Skin of body (tissue), 2 donors: Measurements from ENCODE around the gene CDK8.

GRCh38 chr13:25017801-25018307, 78.1 kb upstream of the PABPC3 start:
- RAMPAGE, long total RNA = no peak

- RAMPAGE, long total RNA = no peak
Observed at GRCh38 chr13:25018308-25019204, 77.4 kb upstream of the PABPC3 start.

DNA sequence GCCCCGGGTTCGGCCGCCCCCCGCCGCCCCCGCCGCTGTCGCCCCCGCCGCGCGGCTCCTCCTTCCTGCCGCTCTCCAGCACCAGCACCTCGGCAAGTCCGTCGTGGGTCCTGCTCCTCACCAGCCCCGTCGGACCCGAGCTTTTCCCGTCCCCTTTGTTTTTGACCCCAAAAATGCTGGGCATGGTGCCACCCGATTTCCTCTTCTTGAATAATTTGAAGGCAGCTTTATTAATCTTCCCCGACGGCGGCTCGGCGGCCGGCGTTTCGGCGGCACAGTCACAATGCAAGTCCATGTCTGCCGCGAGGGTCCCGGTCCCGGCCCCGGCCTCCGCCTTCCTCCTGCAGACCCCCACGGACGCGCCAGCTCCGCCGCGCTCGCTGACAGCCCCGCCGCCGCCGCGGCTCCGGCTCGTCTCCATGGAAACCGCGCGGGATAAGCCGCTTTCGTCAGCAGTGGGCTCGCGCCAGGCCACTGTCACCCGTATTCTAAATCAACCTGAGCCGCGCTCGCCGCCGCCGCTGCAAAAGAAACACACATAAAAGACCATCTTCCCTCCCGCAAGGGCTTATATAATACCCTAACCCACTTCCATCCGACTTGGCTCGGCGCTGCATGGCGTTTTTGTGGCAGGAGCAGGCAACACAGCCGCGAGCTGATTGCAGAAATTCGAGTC, 751 bp downstream of the AMER2 start:
- RAMPAGE, long total RNA = no peak

GRCh38 chr13:25285359-25285903, 1.9 kb downstream of the MTMR6 start:
- RAMPAGE, long total RNA = no peak

GRCh38 chr13:25888049-25888756, 163.6 kb downstream of the SHISA2 start:
- RAMPAGE, long total RNA = no peak

GRCh38 chr13:26051120-26051687, 612 bp downstream of the SHISA2 start:
- RAMPAGE, long total RNA = no peak

GRCh38 chr13:26253517-26254572, at the start of gene CDK8:
CDK8 (plus strand) TSS chr13:26254129.
- RAMPAGE, long total RNA = no peak

GRCh38 chr13:26285164-26285604, 31.3 kb downstream of the CDK8 start:
- RAMPAGE, long total RNA = no peak

- RAMPAGE, long total RNA = no peak
Observed at GRCh38 chr13:26759600-26760563, 704 bp downstream of the GPR12 start.

DNA sequence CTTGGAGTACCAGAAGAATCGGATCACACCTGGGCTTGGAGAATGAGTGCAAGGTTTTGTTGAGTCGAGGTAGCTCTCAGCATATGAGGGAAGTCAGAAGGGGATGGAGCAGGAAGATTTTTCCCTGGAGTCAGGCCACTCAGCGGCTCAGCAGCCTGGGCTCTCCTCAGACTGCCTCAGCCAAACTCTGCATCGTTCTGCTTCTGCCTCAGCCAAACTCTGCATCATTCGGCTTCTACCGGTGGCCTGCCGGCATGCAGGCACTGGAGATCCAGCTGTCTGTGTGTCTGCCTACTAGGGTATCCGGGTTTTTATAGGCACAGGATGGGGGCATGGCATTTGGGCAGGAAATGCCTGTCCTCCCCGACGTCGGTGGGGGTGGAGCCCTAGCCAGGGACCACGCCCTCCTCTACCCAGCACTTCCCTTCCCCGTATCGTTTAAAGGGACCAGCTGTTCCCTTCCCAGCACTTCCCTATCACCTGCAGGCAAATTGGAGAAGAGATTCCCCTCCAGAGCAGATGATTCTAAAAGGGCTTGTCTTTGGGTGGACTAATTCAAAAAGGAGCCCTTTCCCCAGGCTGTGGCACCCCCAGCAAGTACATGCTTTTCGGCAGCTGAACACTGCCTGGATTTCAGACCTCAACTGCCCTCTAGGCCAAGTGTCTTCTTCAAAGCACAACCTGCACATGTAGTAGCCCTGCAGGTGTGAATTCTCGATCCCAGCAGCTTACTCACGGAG, 25.3 kb upstream of the GPR12 start:
- RAMPAGE, long total RNA = no peak

DNA sequence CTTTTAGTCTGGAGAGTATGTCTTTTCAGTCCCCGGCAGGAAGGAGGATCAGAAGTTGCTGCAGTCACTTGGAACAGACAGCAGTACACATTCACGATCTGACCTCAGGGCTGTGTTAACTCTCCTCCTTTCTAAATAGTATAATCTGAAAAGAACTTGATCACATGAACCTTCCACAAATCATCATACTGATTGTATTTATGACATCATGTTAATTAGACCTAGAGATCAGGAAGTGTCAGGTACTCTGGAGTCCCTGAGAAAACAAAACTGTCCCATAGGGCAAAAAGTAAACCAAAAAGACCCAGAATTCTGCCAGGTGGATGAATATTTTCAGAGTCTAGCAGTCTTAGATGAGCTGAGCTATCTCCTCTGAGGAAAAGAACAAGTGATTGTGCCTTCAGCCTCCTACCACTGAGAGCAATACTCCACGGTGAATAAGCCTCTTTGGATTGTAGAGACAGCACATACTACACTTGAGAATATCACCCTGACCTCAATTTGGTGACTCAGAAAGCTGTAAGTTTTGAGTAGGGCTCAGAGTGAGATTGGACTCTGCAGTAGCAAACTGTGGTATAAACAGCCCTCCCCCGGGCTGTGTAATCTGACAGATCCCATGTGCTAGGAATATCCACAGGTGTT, 181.0 kb upstream of the GPR12 start:
- RAMPAGE, long total RNA = no peak

- RAMPAGE, long total RNA = no peak
Observed at GRCh38 chr13:27178185-27178639, 6.6 kb upstream of the USP12 start.

DNA sequence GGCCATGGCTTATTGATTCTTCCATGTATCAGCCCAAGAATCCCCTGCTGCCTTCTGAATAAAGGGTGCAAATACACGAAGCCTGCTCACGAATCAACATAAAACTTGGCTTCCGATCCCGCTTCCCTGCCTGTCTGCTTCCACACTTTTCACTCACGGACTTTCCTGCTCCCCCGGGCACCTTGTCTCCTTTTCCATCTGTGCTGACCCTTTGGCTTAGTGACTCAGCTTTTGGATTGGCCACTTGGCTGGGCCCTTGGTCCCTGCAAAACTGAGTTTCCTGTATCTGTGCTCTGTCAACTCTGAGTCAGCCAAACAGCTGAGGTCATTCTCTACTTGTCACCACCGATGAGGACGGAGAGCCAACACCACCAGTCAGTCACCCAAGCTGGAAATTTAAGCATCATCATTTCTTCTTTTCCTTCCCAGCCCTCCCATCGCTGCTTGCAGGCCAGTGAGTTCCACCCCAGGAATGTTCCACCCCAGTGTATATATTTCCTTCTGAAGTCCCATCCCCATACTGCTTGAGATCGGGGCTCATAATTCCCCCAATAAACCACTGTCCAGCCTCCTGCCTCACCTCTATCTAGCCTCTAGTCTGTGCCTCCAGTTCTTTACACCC, 11.4 kb upstream of the USP12 start:
- RAMPAGE, long total RNA = no peak

GRCh38 chr13:27251049-27251153, 457 bp upstream of the RPL21 start:
- RAMPAGE, long total RNA = no peak

GRCh38 chr13:27272645-27272872, 1.9 kb downstream of the RASL11A start:
- RAMPAGE, long total RNA = no peak

- RAMPAGE, long total RNA = no peak
Observed at GRCh38 chr13:27298795-27299050, 28.1 kb downstream of the RASL11A start.

GRCh38 chr13:27403305-27403789, 21.1 kb upstream of the GTF3A start:
- RAMPAGE, long total RNA = no peak

DNA sequence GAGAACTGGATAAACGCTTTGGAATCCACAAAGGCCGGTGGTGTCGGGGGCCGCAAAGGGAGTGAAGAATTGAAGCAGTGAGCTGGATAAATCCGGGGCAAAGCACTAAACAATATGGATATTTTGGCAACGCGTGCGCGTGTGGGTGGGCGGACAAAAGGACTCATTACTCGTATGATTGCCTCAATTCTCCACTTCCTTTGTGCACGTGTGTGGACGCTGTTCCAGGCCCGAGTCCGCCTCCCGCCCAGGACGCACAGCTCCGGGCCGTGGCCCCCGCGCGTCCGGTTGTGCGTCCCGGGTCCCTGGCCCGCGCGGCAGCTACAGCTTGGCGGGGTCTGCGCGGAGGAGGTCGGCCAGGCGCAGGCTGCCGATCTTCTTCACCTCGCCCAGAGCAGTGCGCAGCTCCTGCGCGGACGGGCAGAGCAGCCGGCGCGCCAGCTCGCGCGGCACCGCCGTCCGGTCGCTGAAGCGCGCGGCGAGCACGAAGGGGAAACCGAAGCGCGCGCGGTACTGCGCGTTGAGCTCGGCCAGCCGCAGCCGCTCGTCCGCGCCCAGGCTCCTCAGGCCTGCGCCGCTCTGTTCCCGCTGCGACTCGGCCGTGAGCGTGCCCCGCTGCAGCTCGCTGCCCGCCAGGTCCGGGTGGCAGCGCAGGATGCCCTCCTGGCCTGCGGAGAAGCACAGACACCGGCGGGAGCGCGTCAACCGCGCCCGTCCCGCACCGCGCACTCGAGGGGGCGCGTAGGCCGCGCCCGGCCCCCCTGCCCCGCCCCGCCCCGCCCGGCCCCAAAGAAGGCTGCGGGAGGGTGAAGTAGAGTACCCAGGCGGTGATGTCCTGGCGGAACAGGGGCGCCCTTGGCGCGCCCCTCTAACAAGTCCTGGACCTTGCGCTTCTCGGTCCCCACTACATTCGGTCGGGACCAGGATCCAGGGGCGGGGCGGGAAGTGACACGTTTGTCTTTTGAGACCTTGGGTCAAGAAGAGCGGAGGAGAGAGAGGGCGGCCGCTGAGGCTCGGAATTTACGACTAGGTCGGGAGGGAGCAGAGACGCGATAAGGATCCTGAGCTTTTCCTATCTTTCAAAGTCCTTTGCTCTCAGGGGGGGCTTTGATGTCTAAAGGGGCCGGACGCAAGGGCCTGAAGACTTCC, 9.0 kb upstream of the CDX2 start:
- RAMPAGE, long total RNA = no peak

GRCh38 chr13:28177646-28178281, 39.4 kb downstream of the PAN3 start:
- RAMPAGE, long total RNA = no peak

- RAMPAGE, long total RNA = no peak
Observed at GRCh38 chr13:28301366-28301978, 163.1 kb downstream of the PAN3 start.